ENCODE measurements around a stretch of chr21.

GRCh38 chr21:26920042-26920546 is 46.8 kb downstream of the ADAMTS5 start:
- PRO-cap: no peak

GRCh38 chr21:26928680-26929081 is 38.2 kb downstream of the ADAMTS5 start:
- PRO-cap: no peak

DNA sequence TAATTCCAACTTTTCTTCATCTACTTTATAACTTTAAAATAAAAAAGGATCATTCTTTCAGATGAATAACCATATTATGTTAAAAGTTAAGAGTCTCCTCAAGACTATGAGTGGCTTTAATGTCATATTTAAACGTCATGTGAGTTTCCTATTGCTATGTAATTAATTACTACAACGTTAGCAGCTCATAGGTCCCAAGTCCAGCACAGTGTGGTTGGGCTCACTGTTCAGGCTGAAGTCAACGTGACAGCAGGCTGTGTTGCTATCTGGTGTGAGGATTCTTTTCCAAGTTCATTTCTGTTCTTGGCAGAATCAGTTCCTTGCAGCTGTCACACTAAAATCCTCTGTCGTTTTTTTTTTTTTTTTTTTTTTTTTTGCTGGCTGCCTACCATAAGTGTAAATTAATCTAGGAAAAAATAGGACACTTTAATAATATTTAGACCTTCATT is 785.9 kb downstream of the N6AMT1 start:
- PRO-cap: no peak

DNA sequence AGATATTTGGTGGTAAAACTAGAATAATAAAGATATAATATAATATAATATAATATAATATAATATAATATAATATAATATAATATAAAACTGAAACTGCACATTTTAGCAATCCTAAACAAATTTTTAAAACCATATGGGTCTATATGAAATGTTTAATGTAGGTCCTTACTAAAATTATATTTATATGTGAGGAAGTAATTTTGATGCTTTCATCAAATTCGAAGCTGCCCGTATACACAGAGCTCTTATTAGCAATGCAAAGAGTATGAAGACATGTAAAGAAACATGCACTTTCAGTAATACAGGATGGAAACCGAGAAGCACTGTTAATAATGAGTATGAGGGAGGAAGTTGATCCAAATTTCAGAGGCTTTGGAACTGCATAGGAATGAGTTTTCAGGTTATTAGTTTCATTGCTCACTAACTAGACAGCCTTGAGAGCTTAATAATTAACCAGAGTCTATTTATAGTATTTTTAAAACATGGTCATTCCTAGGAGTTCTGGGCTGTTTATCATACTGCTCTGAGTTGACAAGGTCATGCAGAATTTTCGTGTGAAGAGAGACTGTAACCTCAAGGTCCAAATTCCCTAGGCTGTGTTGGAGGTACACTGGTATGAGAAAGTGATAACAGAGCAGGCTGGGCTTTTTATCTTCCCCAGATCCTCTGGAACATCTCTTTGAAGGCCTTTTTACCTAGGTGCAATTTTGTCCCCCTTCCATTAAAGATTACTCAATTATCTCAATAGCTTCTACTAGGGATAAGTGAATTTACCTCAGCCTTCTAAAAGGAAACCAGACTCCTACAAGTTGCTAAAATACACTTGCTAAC is 628.9 kb downstream of the N6AMT1 start:
- PRO-cap: no peak

DNA sequence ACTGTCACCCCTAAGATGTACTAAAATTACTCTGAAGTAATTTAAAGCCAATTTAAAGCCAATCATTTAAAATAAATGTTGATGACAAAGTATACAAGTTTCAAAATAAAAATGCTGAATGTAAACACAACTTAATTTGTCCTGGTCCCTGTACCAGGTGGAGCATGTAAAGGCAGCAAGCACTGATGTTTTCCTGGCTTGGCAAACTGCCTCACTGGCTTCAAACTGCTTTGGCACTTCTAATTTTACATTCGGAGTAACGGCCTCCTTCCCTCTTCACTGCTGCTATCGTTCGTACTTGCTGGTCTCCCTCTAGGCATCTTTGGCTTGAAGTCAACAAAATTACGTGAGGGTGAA is 180.5 kb downstream of the N6AMT1 start:
- PRO-cap: unidirectional peak, minus-strand start at position 281 of the sequence

DNA sequence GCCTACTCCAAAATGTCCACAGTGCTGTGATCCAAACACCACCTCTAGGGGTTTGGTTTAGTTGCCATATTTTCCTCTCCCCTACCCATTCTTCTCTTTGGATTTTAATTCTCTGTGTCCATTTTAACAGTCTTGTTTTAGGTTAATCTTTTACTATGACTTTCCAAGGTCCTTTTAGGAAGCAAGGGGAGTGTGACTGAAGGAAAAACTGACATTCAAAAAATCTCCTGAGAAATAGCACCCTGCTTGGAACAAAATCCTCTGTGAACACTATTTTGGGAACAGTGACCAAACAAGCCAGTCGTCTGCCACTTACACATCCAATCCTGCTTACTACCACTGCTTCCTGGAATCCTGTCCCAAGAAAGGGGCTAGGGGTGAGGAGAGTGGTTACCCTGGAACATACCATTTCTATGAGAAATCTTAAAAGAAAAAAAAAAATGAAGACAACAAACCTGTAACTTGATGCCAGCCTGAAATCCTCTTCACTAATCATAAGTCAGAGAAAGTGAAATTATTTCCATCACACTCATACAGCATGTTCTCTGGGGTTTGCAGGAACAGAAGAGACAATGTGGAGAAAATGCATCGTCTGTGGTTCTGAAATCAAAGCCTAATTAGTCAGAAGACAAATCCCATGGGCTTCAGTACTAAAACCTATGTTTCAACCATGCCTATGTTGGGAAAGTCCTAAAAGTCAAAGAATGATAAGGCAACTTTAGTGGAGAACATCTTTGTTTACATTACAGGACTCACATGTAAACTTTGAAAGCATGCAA is 113.4 kb downstream of the N6AMT1 start:
- PRO-cap: unidirectional peak, minus-strand start at position 262 of the sequence; unidirectional peak, minus-strand start at position 335 of the sequence

- PRO-cap: no peak
Measured at GRCh38 chr21:28822754-28823514, 62.2 kb downstream of the N6AMT1 start.

GRCh38 chr21:28827514-28827715 is 57.8 kb downstream of the N6AMT1 start:
- PRO-cap: no peak

DNA sequence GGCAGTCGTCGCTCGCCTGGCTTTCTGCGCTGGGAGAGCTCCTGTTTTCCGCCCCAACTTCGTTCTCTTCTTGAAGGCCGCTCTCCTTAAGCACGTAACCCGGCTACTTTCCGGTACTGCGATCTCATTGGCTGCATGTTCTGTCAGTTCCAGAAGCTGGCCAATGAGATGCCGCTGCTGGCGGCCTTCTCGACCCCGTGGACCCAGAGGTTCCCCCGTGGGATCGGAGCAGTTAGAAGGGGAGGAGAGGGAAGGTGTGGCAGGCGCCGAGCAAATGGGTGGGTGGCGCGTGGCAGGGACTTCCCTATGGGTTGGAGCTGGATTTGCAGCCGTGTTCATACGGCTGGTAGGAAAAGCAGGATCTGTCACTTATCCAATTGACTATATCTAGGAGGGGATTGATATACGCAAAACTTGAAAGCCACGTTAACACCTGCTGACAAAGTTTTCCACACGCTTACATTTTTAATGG is 368 bp downstream of the USP16 start:
- PRO-cap: bidirectional peak, plus-strand start at position 235 of the sequence, minus-strand start at position 61 of the sequence

GRCh38 chr21:29193622-29194034 is 63.2 kb downstream of the MAP3K7CL start:
- PRO-cap: no peak

- PRO-cap: no peak
Measured at GRCh38 chr21:29208460-29209245, 78.2 kb downstream of the MAP3K7CL start.

DNA sequence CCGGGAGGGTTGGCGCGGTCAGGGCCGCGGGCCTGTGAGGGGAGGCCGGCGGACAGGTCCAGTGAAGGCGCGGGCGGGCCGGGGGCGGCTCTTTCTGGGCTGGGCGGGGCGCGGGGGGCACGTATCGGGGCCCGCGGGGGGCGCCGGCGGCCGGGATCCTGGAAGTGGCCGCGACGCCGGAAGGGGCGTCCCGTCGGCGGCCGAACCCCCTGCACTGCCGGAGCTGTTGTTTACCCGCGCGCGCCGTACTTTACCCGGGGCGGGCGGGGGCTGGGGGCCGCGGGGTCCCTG is 209 bp downstream of the BACH1 start:
- PRO-cap: no peak

GRCh38 chr21:29299881-29300708 is 1.4 kb downstream of the BACH1 start:
- PRO-cap: no peak

DNA sequence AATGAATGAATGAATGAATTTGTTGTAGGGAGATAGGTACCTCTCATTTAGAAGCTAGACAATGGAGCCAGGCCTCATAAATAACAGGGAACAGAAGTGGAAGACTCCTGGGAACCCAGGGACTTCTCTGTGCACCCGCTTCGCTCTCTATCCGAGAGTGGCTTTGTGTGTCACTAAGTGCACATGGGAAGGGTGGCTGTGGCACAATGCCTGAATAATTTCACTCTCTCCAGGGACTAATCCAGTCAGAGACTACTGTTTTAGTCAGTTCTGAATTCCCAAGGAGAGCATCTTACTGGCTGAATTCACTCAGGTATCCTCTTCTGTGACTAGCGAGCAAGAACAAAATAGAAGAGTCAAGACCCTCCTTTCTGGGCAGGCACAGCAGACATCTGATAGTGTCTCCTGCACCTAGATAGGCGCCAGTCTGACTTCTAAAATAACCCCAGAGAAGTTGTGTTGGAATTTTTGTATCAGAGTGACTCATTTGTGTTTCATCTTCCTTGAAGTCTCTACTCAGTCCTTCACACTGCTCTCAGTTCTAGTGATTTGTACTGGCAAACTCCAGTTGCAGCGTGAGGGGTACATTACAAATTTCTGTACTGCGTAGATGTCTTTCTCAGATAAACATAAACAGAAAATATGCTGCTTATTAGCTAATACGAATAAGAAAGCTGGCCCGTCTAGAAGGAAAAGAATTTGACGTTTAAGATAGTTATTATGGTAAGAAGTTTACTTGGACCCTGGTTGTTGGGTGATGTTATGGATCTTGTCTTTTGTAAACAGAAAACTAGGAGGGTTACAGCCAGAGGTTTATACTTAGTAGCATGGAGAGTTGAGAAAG is 34.0 kb downstream of the BACH1 start:
- PRO-cap: no peak

DNA sequence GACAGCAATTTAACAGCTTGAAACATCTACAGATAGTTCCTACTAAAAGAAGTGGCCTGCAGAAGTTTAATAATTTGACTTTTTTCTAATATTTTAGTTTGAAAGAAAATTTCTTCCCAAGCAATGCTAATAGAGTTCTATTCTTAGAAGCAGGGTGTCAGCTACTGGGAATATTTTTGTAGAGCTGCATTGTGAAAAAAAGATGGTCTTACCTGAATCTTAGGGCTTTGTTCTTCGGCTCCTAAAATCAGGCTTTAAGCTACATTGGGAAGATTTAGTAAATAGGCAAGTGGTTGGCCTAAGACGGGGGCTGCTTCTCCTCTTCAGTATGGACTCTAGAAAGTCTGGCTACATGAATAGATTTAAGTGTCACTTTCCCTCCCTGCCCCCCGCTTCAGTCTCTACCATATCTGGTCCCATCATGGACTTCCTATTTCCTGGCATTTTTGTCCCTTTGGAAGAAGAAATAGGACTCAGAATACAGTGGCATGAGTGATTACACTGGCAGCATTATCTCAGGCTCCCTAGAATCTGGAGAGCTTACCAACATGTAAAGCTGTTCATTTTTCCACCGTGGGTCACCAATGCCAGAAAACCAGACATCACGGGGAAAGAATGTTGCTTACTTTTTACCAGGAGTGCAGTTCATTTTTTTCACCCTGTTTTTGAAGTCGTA is 44.6 kb downstream of the BACH1 start:
- PRO-cap: no peak

GRCh38 chr21:29346355-29347021 is 47.8 kb downstream of the BACH1 start:
- PRO-cap: no peak

- PRO-cap: no peak
Measured at GRCh38 chr21:29353478-29354170, 54.9 kb downstream of the BACH1 start.

- PRO-cap: no peak
Measured at GRCh38 chr21:29473612-29474310, 175.0 kb downstream of the BACH1 start.

DNA sequence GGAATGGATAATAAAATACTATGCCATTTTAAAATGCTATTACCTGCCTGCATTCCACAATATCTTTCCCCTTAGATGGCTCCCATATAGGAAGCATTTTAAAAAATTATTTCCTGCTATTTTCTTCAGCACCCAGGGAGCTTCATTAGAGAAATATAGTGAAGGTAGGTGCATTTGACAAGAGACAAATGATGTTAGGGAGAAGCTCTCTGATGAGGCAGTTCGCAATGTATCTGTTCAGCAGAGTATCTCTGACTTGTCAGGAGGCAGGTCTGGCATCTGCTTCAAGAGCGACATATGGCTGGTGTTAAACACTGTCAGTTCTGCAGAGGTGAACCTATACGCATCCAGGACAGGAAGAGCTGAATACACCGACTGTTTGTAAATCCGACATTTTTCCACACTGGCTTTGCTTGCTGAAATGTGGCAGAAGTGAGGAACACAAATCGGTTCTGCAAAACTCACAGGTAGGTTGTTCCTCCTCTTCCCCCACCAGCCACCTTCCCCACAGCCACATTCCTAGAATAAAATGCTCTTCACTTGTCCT is 289.4 kb downstream of the GRIK1 start:
- PRO-cap: no peak

- PRO-cap: no peak
Measured at GRCh38 chr21:29769356-29769868, 170.4 kb downstream of the GRIK1 start.

All from ascending aorta (tissue), 1 donor.